Melanocyte of skin (primary cell): ENCODE data around the genes NDNF, ANXA5, CCNA2, ADAD1 and NUDT6.

DNA sequence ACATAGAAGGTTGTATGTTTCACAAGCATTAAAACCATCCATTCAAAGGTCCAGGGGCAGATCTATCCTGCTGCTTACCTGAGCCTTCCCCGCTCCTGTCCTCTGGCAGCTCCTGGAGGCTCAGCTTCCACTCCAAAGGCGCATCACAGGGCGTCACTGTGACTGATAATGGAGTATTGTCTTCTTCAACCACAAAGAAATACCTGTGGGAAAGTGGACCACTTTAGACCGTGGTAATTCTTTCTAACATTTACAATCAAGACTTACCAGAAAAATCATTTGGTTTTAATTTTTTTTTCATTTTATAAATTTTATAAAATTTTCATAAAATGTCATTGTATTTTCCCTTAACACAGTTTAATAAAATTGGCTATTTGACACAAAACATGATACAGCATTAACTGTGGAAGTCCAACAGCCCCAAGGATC lies 32.5 kb downstream of the NDNF start:
- CAGE, long polyA plus RNA, 2 experiments = no peak in any of the 2 experiments

GRCh38 chr4:121071803-121072975 lies at the start of gene NDNF:
TSS of gene NDNF (minus strand) at chr4:121072535.
- CAGE, long polyA plus RNA, 2 experiments = no peak in any of the 2 experiments

- CAGE, long polyA plus RNA, 2 experiments = no peak in any of the 2 experiments
These were observed 49.9 kb upstream of the TNIP3 start for GRCh38 chr4:121214068-121214329.

DNA sequence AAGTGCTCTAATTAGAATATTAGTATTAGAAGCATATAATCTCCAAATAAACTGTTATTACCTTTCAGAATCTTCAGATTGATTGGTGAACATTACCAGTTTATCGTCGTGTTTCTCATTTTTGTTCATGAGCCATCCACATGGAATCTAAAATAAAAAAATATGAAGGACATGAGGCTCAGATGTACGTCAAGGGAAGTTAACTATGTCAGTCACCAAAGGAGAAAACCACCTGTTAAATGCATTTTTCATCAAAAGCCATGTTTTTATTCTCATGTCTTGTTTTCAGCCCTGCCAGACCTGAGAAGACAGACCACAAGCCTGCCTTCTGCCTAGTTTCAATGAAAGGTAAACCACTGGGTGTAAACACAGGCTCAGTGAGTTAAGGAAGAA lies 52.2 kb upstream of the TNIP3 start:
- CAGE, long polyA plus RNA, 2 experiments = no peak in any of the 2 experiments

GRCh38 chr4:121402842-121403214 lies 22.0 kb upstream of the QRFPR start:
- CAGE, long polyA plus RNA, 2 experiments = no peak in any of the 2 experiments

DNA sequence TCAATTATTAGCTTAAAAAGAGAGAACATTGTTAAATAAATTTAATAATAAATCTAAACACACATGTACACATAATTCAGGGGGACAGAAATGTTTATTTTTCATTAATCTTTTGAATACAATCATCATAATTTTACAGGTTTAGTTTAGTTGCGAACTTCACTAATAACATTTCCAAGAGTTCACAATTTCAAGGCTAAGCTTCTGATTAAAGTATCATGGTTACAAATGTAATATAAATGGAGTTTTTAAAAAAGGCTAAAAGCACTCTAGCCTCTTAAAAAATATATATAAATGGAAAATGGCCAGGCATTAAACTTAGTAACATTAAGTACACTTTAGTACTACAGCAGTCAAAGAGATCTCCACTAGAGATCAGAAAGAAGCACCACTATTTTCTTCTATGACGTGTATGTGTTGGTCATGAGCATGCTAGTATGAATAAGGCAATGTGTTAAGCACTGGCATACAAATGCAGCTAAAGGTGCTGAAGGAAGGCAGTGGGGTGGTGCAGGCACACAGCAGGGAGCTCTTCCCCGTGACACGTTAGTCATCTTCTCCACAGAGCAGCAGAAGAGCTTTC lies 28.8 kb downstream of the ANXA5 start:
- CAGE, long polyA plus RNA, 2 experiments = no peak in any of the 2 experiments

- CAGE, long polyA plus RNA, 2 experiments = start-site peak on the minus strand in 2 of 2 experiments, at chr4:121696893-121696985 at its widest, 1,022 to 1,844 reads per replicate
These were observed at the start of gene ANXA5 for GRCh38 chr4:121696014-121697035. TSS of gene ANXA5 (minus strand) at chr4:121696980.

DNA sequence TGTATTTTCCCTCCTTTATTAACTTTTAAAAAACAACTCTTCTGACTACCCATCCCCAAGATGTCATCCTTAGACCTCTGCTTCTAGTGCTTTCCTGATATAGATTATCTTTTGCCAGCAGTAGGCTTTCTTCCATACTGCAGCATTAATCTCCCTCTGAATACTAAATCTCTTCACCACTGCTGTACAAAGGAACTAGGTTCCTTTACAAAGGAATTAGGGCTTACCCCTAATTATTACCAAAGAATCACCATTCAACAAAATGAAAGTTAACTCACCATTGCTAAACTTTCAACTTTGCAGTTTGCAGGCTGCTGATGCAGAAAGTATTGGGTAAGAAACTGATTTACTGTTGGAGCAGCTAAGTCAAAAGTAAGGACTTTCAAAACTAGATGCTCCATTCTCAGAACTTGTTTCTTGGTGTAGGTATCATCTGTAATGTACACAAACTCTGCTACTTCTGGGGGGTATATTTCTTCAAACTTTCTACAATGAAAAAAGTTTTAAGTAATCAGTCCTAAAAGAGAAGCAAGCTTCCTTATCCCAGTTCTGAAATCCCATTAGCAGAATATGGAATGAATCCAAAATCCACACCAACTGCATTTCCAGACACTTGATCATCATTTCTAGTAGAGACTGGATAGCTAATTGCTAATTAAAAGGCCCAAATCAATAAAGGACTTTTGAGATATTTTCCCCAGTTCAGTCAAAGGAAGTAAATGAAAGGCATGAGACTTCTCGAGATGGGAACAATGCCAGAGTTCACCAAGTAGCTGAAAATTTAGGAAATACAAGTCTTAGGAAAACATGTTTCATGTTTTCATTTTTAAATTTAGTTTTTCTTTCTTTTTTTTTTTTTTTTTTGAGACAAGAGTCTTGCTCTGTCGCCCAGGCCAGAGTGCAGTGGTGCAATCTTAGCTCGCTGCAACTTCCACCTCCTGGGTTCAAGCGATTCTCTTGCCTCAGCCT lies 4.3 kb downstream of the CCNA2 start:
- CAGE, long polyA plus RNA, 2 experiments = no peak in any of the 2 experiments

DNA sequence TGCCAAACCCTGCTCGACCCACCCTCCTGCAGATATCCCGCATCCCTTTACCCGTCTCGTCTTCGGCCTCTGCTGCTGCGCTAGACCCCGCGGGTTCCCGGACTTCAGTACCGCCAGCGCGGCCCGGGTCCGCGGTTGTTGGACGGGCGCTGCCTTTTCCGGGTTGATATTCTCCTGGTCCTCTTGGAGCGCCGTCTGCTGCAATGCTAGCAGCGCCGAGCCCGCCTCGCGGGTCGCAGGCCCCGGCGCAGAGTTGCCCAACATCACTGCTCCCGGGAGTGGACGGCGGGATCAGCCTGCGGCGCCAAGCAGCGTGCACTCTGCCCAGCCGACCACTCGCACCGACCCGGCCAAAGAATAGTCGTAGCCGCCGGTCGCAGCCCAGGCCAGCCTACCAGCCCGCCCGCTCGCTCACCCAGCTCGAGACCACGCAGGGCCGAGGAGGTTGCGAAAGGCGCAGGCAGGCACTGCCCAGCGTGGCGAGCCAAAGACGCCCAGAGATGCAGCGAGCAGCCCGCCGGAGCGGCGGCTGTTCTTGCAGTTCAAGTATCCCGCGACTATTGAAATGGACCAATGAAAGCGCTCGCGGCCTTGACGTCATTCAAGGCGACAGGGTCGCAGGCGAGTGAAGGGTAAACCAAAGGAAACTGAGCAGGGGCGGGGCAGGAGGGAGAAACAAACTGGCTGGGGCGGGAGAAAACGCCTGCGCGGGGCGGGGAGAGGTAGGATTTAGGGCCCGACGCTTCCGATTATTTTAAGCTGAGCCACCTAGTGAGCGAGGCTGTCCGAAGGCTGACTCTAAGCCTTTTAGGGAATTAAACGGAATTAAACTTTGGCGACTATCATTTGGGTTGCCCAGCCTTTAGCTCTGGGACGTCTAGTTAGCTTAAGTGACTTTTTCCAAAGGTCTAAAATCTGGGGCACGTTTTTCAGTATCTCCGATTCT lies at the start of gene CCNA2:
TSS of gene CCNA2 (minus strand) at position 519 of the 946 bp plus-strand sequence.
- CAGE, long polyA plus RNA, 2 experiments = start-site peak on the minus strand in 1 of 2 experiments, centred at position 525 of the sequence, 16 to 217 reads per replicate

DNA sequence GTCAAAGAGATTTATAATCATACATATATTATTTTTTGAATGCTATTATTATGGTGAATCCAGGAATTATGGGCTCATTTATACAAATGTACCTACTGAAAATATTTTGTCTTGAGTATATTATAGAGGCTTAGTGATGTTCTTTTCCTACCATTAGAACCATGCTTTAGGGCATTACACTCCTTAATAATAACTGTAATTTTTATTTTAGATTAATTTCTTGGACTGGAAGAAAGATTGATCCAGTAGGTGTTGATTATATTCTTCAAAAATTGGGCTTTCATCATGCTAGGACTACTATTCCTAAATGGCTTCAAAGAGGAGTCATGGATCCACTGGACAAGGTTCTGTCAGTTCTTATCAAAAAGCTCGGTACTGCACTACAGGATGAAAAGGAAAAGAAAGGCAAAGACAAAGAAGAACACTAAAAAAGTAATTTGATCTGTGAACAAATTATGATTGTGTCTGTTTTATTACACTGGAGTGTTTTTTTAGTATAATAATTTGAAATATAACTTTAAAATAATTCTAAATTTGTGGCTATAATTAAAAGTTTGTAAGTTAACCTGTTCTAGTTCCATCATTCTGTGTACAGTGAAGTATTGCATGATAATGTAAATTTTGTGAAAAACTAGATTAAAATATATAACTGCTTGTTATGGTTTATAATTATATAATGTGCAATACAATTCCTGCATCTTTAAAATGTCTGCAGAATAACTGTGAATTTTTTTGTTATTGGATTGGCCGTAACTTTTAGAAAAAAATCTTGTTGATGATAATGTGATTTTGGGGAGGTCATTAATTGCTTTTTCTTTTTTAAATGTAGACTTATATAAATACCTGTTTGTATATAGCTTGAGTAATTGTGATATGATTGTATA lies 16.7 kb upstream of the ADAD1 start:
- CAGE, long polyA plus RNA, 2 experiments = no peak in any of the 2 experiments

GRCh38 chr4:122378674-122379077 lies at the start of gene ADAD1:
TSS of gene ADAD1 (plus strand) at chr4:122379011.
- CAGE, long polyA plus RNA, 2 experiments = no peak in any of the 2 experiments

GRCh38 chr4:122379078-122379599 lies 328 bp downstream of the ADAD1 start:
- CAGE, long polyA plus RNA, 2 experiments = no peak in any of the 2 experiments

DNA sequence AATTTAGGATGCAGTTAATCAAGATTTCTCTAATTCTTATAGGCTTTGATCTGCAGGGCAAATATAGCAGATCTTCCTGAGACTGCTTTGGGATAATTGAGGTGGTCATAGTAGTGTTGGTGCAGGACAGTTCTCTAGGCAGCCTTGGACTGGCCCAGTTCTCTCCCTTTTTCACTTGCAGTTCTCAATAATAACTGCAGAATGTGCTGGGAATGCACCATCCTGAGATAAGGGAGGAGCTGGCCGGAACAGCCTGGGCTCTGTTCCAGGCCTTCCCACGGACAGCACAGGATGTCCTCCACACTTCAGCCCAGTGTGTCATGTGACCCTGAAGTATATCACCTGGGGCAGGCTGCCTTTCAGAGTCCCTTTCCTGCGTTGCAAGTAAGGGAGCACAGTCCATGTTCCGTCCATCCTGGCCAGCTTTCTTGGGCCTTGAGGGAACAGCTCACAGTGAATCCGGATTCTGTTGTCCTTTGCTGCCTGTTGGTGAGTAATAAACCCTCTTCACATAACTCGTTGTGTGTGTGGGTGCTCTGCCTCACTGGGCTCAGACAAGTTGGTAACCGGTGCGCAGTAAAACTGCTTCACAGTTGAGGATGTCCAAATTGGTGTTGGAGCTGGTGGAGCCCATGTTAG lies 32.3 kb upstream of the BBS12 start:
- CAGE, long polyA plus RNA, 2 experiments = no peak in any of the 2 experiments

- CAGE, long polyA plus RNA, 2 experiments = start-site peak on the minus strand in 1 of 2 experiments, at chr4:122922576-122922635 at its widest, 19 to 25 reads per replicate
These were observed at the start of gene NUDT6 for GRCh38 chr4:122921738-122922798. TSS of gene NUDT6 (minus strand) at chr4:122922597.

- CAGE, long polyA plus RNA, 2 experiments = no peak in any of the 2 experiments
These were observed 190.3 kb downstream of the SPATA5 start for GRCh38 chr4:123113128-123113557.

DNA sequence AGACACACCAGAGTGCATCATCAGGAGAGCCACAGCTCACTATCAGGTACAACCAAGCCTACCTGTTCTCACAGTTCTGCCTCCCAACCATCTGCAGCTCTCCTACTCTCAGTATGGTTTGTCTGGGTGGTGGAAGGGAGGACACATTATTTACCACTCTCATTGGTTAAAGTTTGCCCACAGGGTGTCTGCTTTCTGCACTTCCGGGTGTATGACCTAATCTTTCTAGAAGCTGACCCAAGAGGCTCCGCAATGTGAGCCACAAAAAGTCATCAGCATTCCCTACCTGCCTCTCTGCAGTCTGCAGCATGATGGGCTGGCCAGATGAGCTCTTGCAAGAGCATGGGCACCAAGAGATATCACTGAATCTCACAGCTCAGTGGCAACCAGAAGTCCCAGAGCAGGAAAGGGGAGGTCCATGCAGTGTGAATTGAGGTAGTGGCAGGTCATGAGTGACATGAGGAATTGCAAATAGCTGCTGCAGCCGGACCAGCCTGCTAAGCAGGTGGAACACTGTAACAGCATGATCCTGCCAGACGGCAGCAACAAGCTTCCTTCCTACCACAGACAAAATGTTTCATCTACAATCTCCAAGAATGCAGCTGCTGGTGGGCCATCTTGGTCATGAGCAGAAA lies 36.8 kb upstream of the SPRY1 start:
- CAGE, long polyA plus RNA, 2 experiments = no peak in any of the 2 experiments

DNA sequence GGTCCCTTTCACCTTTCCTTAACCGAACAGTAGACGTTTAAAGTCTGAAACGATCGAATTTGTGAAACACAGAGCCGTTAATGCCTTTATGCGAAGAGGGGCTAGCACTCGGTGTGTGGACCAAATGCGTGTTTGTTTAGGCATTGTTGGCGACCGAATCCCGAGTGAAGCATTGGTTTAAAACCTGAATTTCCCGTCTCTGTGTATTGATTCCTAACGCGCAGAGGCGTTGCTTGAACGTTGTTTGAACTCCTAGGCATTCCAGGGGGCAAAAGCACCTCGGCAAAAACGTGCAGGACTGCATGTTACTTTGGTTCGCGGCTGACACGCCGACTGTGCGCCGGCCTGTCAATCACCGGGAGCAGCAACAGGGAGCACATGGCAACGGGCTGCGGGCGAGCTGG lies 537 bp downstream of the SPRY1 start:
- CAGE, long polyA plus RNA, 2 experiments = no peak in any of the 2 experiments

GRCh38 chr4:123547201-123547980 lies 150.8 kb downstream of the SPRY1 start:
- CAGE, long polyA plus RNA, 2 experiments = no peak in any of the 2 experiments

- CAGE, long polyA plus RNA, 2 experiments = no peak in any of the 2 experiments
These were observed 157.6 kb downstream of the SPRY1 start for GRCh38 chr4:123553985-123554725.

- CAGE, long polyA plus RNA, 2 experiments = no peak in any of the 2 experiments
These were observed 192.3 kb downstream of the SPRY1 start for GRCh38 chr4:123588917-123589290.